RPMI7951 (cell line): ENCODE measurements around a stretch of chr15.

DNA sequence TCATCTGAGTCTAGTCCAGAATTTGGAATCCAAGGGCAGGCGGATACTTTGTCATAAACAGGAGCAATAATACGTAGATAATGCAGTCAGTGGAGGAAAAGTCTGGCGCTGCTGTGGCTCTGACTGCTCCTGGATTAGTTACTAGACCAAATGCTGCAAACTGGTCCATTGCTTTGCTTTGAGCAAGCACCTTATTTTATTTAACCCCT is 285.1 kb downstream of the THSD4 start:
- RAMPAGE, long total RNA = no peak

GRCh38 chr15:71409432-71410131 is 294.3 kb downstream of the THSD4 start:
- RAMPAGE, long total RNA = no peak

DNA sequence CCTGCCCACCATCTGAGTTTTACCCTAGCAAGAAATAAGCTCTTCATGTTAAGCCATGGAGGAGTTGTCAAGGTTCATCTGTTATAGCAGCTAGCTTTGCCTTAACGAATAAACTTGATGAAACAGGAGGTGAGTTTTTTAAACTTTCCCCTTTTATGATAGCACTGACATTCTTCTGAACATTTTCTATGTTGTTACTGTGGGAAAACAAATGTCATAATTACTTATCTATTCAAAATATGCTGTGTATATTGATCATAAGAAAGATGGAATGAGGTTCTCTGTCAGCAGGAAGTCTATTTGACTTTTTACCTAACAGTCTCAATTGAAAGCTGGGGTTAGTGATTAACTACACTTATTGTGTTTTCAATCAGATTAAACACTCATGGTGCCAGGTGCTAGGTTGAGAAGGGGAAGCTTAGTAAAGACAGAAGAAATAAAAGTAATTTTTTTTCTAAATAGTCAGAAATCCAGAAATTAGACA is 281.1 kb upstream of the NR2E3 start:
- RAMPAGE, long total RNA = no peak

DNA sequence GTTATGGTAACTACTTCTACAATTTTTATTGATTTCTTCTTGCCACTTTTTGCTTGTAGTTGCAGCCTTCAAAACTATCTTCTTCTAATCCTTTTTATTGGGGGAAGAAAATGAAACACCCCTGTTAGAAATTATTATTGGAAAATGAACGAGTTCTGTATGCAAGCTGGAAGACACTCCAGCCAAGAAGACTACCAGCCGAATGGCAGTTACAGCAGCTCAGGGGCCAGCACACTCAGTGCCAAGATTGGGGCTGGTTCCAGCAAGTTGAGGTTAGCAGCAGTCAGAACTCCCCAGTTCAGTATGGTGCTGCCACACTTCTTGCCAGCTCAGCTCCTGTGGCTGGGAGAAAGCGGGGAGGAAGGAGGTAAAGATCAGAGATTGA is 280.3 kb upstream of the NR2E3 start:
- RAMPAGE, long total RNA = no peak

- RAMPAGE, long total RNA = no peak
Measured at GRCh38 chr15:71654706-71655396, 155.5 kb upstream of the NR2E3 start.

- RAMPAGE, long total RNA = no peak
Measured at GRCh38 chr15:71662305-71662822, 148.0 kb upstream of the NR2E3 start.

- RAMPAGE, long total RNA = no peak
Measured at GRCh38 chr15:72082070-72082735, 35.7 kb downstream of the MYO9A start.

DNA sequence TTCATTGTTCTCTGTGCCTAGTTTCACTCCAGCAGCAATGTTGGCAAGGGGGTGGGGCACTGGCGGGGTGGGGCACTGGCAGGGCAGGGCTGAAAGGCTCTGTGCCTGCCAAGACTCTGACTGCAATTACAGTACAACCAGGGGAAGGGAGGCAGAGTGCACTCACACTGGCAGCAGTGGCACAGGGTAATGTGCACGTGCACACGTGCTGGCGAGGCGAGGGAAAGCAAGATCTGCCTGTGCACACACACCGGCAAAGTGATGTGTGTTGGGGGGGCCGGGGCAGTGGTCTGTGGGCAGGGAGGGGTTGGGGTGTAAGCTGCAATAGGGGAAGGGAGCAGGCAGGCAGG is 31.6 kb downstream of the MYO9A start:
- RAMPAGE, long total RNA = no peak

- RAMPAGE, long total RNA = no peak
Measured at GRCh38 chr15:72196571-72197697, 653 bp downstream of the GRAMD2A start.

DNA sequence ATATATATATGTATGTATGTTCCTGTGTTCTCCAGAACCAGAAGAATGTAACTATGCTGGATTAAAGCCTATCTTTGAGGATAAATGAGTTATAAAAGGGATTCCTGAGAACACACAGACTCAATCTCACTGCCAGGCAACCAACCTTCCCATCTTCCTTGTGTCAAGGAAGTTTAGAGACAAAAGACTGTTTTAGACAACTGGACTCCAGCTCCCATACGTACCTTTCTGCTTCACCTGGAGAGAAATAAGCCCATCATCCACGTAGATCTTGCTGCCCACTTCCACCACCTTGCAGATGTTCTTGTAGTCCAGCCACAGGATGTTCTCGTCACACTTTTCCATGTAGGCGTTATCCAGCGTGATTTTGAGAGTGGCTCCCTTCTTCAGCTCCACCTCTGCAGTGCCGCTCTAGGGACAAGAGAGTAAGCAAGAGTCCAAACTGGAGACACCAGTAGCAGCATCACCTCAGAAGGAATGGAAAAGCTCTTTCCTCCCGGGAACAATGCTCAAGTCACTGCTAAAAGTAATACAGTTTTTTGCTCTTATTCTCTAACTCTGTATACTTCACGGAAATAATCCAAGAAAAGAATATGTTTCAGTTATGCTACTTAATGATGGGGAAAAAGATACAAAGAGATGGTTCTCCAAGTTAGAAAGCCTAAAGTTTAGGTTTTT is 12.0 kb upstream of the GRAMD2A start:
- RAMPAGE, long total RNA = no peak

DNA sequence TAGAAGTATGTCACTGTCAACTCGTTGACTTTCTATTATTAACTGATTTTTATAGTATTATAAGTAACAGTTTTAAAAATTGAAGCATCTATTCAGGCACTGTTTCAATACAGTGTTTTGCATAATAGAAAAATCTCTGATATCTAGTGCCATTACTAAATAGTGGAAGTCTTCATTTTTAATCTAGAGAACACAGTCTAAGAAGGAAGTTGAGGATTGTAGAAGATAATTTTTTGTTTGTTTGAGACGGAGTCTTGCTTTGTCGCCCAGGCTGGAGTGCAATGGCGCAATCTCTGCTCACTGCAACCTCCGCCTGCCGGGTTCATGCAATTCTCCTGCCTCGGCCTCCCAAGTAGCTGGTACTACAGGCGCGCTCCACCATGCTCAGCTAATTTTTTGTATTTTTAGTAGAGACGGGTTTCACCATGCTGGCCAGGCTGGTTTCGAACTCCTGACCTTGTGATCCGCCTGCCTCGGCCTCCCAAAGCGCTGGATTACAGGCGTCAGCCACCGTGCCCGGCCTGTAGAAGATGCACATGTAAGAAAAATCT is 2.1 kb downstream of the ARIH1 start:
- RAMPAGE, long total RNA = no peak

GRCh38 chr15:72491371-72492708 is 17.7 kb downstream of the ARIH1 start:
- RAMPAGE, long total RNA = no peak

- RAMPAGE, long total RNA = no peak
Measured at GRCh38 chr15:72513747-72514120, 39.6 kb downstream of the ARIH1 start.

DNA sequence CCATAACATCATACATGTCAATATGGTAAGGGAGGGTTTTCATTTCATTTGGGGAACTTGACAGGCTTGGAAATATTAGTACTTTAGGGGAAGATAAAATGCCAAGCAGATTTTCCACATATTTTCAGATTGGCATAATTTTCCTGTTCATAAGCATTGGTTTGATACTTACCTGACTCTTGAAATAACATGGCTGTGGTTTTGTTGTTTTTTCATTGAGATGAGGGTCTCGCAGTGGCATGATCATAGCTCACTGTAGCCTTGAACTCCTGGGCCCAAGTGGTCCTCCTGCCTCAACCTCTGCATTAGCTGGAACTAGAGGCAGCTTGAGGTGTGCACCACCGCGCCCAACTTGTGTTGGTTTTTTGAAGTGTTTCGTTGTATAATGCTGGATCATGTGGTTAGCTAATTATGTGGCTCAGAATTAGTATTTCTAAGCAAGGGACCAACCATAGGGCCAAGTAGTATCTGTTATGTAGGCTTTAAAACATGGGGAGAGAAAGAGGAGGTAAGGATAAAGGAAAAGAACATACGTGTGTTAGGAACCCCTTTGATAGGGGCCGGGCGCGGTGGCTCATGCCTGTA is 78.7 kb upstream of the GOLGA6B start:
- RAMPAGE, long total RNA = no peak

DNA sequence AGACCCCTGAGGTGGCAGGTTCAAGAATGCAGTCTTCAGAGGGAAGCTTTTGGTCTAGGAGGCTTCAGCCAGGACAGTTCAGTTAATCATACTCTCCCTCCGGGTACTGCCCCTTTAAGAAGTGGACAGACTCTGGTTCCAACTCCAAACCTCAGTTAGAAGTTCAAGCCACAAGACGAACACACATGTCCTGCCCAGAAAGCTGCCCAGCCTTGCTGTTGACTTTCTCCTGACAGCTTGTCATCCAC is 81.0 kb upstream of the NEO1 start:
- RAMPAGE, long total RNA = no peak

DNA sequence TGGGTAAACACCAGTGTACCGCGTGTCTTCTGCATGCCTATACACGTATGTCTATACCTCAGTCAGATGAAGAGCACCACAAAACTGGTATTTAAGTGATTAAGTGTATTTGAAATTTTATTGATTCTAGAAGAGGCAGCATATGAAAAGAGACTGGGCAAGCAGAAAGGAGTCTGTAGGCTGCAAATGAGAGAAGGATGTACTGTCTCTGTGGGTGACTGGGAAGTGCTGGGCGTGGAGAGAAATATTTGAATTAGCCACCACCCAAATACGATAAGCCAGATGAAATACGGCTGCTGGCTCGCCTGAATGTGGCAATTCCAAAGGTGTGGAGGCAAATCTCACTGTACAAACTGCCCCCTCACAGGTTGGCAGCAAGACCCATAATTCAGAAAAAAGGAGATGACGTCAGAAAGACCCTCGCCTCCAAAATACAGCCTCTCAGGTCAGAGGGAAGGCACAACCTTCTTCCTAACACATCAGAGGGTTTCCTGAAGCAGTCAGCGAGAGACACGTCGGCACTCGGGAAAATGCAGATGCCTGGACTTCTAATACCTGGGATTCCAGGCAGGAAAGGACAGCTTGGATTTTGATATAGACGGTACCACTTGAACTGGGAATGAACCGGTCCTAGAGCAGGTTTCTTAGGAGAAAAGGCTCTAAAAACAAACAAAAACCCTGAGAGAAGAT is 53.3 kb upstream of the NEO1 start:
- RAMPAGE, long total RNA = no peak

DNA sequence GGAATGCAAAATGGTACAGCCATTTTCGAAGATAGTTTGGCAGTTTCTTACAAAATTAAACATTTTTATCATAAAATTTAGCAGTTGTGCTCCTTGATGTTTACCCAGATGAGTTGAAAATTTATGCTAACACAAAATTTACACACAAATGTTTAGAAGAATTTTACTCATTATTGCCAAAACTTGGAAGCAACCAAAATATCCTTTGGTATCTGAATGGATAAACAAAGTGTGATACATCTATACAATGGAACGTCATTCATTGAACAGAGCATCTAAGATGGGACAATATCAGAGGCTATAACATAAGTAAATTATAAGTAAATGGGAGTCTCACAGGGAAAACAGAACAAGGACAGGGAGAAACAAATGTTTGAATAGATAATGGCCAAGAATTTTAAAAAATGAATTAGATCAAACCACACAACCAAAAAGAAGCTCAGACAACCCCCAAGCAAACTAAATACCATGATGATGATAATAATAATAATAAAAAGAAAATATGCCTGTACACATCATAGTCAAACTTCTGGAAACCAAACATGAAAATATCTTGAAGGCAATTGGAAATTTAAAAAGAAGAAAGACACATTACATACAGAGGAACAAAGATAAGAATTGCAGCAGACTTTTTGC is 133.4 kb downstream of the NEO1 start:
- RAMPAGE, long total RNA = no peak

DNA sequence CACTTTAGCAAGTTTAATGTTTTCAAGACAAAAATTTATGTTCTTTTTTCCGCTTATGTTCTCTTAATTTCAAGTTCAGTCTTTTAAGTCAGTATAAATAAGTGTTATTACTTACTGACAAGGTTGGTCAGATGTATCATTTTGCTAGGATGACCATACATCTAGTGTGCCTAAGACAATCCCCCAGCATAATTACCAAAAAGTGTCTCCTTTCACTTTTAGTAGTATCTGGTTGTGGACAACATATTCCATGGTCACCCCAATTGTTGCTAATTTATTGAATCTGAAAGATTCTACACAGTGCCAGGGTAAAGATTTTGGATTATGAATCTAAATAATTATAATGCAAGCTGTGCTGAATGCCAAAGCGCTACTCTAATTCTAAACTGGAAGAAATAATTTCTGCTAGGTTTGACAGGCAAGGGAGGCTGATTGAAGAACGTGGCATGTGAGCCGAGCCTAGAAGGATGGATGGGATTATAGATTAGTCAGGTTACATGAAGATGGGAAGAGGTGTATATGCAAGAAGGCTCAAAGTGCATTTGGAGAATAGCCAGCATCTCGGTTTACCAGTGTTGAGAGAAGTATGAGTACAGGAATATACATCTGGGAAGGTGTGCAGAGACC is 141.3 kb downstream of the NEO1 start:
- RAMPAGE, long total RNA = no peak

- RAMPAGE, long total RNA = no peak
Measured at GRCh38 chr15:73301182-73301616, 67.6 kb downstream of the HCN4 start.

DNA sequence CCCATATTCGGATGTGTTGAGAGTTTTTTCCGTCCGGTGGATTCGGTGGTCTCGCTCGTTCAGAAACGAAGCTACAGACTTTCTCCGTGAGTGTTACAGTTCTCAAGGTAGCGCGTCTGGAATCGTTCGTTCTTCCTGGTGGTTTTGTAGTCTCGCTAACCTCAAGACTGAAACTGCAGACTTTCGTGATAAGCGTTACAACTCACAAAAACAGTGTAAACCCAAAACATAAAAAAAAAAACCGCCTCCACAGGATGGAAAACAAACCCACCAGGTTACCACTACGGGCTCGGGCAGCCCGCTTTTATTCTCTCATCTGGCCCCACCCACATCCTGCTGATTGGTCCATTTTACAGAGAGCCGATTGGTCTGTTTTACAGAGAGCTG is 21.7 kb downstream of the INSYN1 start:
- RAMPAGE, long total RNA = no peak